ENCODE measurements around the genes PRM1, ENSG00000188897 and LITAF.

- PRO-cap: no peak
Measured at GRCh38 chr16:11131750-11132079, 124.3 kb downstream of the SOCS1 start.

DNA sequence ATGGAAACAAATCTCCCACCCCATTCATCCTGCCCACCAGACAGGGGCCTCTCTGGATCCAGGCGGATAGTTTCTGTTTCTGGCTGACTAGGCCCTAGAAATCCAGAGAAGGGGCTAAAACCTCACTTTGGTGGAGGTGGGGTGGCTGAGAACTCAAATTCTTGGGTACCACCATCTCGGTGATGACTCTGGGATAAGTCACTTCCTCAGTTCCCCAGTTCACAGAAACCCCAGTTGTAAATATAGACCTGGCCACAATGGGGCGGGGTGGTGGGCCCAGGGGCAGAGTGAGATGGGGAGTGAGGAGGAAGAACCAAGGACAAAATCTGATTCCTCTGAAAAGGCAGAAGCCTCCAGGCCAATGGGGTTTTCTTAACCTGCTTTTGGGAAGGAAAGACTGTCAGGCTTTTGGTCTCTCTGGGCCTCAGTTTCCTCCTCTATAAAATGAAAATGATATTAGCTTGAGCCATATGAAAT, 22.0 kb downstream of the SOCS1 start:
- PRO-cap: no peak

- PRO-cap: no peak
Measured at GRCh38 chr16:11281045-11281769, at the start of gene PRM1. Gene PRM1 (minus strand): TSS chr16:11281330.

DNA sequence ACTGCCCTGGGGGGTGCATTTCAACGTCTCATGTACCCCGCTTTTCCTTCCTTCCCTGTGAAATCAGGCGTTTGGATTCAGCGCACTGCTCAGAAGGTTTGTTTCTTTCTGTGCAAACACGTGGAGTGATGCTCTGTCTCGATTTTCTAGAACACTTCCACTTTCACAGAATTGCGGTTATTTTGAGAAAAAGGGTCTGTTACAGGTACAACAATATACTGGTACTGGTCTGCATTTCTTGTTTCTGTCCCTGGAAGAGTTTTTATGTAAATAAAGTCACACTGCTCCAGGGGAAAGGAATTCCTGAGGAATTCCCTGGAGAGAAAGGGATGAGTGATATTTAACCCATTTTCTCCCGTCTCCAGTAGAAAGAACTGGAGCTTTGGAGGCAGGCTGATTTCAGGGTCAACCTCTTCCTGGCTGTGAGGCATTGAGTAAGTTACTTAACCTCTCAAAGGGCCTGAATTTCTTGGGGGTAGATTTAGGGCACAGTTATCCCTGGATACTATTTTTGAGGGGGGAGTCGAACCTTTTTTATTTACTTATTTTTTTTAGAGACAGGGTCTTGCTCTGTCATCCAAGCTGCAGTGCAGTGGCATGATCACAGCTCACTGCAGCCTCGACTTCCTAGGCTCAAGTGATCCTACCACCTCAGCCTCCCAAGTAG, 16.1 kb upstream of the RMI2 start:
- PRO-cap: no peak

GRCh38 chr16:11350671-11351377, 5.6 kb downstream of the RMI2 start:
- PRO-cap: no peak

DNA sequence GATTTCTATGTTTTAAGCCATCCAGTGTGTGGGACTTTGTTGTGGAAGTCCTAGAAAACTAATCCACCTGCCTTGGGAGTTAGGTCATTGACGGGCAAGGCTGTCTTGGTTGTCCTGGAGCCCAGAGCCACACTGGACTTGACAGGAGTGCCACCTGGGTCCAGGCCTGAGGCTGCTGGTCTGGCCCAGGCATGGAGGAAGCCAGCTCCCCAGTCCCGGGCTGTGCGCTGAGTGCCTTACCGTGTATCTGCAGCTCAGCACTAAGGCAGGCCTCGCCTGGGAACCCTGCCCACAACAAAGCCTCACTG, 72.1 kb downstream of the RMI2 start:
- PRO-cap: no peak

DNA sequence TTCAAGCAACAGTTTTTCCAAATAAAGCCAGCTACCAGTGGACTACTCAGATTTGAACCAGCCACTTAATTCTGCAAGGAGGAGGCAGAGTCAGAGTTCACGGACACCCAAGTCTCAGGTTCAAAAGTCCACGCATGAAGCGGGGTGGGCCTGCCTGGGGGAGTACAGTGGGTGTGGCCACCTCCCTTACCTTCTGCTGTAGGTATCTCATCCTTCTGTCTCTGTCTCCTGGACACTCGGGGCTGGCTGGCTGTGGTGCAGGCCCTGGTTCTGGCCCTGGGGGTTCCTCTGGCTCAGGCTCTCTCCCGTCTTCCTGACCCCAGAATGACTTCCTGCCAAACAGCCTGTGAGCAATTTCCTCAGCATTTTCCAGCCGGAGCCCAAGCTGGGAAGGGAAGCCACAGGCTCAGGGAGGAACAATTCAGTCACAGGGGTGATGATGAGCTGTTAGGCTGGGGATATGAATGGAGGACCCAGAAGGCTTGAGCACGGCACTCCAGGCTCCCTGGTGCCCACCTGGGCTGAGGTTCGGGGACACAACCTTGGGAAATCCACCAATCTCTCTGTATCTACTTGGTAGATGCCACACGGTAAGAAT, 42.3 kb downstream of the ENSG00000188897 start:
- PRO-cap: no peak

GRCh38 chr16:11527065-11527264, at the start of gene ENSG00000188897:
Gene ENSG00000188897 (minus strand): TSS chr16:11527247.
- PRO-cap: no peak

DNA sequence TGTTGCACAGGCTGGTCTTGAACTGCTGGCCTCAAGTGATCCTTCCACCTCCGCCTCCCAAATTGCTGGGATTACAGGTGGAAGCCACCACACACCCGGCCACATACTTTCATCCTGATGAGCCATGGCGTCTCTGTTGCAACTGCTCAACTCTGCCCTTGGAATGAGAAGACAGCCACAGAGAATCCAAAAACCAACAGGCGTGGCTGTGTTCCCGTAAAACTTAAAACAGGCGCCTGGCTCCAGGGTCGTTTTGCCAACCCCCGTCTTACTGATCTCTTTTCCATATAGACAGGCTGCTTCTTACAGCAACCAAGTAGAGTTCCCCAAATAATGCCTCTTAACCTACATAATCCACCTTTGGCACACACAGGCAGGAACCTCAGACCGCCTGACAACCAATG, 23.7 kb upstream of the ENSG00000188897 start:
- PRO-cap: no peak

GRCh38 chr16:11571394-11571958, 15.2 kb downstream of the LITAF start:
- PRO-cap: no peak

- PRO-cap: bidirectional peak, plus-strand start at chr16:11587313, minus-strand start at chr16:11586919
Measured at GRCh38 chr16:11586706-11587778, at the start of gene LITAF. Gene LITAF (minus strand): TSS chr16:11586919.

DNA sequence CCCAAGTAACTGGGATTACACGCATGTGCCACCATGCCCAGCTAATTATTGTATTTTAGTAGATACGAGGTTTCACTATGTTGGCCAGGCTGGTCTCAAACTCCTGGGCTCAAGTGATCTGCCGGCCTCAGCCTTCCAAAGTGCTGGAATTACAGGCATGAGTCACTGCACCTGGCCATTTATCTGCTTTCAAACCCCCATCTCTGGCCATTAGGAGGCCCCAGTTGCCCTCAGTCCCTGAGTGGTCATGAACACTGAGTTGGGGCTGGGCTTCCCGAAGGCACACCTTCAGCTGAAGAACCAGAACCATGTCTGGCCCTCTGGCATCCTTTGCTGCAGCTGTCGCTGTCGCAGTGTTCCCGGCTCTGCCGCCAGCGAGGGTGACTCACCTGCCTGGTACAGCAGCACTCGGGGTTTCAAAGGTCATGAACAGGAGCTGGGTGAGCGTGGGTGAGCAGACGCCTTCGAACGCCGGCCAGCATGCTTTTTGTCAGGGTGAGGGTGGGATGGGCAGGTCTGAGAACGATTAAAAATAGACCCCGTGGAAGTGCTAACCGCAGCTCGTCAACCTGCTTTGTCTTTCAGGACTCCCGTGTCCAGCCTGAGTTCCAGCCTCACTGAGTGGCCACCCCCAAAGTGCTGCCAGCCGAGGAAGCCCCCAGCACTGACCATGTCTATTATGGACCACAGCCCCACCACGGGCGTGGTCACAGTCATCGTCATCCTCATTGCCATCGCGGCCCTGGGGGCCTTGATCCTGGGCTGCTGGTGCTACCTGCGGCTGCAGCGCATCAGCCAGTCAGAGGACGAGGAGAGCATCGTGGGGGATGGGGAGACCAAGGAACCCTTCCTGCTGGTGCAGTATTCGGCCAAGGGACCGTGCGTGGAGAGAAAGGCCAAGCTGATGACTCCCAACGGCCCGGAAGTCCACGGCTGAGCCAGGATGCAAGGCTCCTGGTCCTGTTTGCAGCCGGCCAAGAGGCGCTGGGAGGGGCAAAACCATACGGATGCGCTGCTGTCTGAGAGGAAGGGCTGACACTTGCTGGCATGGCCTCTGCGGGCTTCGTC, 7.5 kb downstream of the SNN start:
- PRO-cap: unidirectional peak, plus-strand start at position 326 of the sequence

DNA sequence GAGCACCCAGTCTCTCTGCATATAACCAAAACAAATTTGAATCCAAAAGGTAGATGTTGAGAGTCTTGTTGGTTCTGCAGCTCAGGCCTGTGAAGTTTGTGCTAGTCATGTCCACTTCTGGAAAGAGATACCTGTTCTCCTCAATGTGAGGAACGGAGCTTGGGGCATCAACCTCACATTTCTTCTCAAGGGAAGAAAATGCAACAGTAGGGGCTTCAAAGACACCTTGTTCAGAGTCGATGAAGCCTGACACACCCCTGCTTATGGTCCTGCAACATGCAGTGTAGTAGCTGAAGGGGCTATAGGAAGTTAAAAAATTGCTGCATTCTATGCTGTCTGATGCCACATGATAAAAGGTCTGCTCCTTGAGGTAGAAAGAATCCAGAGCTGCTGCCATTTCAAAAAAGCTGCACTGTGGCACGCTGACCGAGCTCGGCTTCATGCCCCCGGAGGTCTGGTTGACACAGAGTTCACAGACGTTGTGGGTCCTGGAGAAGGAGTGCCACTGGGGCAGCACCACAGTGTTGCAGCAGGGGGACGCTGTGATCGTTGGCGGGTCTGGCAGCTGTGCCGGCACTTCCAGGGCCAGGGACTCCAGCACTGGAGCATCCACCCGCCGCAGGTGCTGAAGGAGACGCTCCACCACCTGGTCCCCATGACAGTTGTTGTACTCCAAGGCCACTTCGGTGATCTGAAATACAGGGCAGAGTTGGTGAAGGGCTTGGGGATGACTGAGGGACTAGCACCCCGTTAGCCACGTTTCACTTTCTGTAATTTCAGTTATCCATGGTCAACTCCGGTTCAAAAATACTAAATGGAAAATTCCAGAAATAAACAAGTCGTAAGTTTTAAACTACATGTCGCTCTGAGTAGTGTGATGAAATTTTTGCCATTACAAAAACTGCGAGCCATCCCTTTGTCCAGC, 23.4 kb downstream of the SNN start:
- PRO-cap: no peak

DNA sequence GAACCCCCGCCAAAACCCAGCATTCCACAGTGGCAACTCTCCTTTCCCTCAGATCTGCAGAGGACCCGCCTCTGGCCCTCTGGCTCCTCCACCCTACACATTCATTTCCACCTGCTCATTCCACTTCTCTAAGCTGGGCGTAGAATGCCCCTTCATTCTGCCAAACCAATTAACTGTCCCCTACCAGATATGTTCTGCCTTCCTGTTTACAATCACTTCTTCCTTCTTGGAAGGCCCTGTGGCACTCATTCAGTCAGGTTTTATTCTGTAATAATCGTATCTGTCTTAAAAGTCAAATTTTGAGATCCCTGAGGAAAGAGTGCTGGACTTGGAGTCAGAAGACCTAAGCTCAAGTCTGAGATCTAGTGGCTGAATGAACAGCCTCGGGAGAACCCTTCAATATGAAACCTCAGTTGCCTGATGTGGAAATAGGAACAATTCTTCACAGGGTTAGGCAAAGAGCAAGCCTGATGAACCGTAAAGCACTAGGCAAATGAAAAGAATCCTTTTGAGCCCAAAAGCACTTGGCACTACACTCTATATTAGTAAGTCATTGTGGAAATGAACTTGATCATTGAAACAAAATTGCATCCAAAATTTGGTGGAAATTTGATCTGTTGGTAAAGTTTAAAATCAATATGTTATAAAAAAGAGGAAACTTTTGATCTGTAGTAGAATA, 20.3 kb downstream of the TXNDC11 start:
- PRO-cap: unidirectional peak, minus-strand start at position 103 of the sequence

- PRO-cap: no peak
Measured at GRCh38 chr16:11728194-11728788, 14.4 kb downstream of the TXNDC11 start.

GRCh38 chr16:11730902-11731306, 11.8 kb downstream of the TXNDC11 start:
- PRO-cap: no peak

DNA sequence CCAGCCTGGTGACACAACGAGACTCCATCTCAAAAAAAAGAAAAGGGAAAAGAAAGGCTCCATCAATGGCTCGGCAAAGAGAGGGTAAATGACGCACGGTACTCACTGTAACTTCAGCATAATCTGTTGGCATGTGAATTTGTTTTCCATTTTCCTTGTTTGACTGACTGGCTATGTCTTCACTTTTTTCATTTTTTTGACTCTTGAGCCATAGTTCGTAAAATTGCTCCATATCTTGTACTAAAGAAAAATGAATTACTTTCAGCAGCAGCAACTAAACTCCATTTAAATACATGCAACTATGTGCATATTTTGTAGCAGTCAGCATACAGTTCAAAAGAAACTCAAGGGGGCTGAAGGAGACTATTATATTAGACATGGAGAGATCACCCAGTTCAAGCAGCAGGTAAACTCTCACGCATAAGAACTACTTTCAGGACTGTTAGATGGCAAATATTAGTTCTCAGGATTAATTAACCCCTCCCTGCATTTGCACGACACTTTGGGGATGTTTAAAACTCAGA, 13.5 kb upstream of the TXNDC11 start:
- PRO-cap: no peak

GRCh38 chr16:11758198-11758895, 15.7 kb upstream of the TXNDC11 start:
- PRO-cap: no peak

DNA sequence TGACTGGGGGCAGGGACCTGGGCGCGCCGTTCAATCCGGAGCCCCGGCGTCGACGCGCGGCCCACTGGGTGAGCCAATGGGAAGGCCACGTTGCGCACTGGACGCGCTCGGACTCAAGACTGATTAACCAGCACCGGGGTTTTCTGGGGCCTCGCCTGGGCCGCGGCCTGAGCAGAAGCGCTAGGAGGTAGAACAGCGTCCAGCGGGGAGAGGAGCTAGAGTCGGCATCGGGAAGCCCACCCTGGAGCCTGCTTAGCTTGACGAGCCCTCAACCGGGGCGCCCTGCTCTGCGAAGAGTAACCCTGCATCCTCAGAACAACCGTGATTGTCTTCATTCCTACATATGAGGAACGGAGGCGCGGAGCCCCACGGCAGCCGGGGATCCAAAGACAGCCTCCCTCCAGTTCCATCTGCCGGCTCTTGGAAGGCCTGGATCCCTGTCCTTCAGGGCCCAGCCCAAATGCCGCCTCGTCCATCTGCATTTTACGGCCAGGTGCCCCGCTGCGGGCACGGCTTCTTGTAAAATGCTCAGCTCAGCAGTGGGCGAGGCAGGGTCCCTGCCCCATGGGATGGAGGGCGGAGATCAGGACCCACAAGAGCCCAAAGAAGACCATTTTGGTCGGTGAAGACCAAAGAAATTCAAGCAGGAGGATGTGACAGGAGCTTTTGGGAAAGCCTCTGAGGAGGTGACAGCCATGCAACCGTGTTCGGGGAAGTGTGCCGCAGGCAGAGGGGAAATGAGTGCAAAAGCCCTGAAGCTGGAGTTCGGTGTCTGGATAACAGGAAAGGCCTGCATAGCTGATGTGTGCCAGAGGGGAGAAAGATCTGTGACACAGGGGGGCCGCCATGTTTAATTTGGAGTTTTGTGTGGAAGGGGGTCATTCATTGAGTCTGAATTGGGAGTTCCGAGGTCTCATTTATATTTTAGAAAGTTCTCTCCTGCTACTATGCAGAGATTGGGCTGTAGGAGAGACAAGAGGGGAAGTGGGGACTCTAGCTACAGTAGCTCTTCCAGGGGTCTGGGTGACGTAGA, 632 bp upstream of the ZC3H7A start:
- PRO-cap: bidirectional peak, plus-strand start at position 174 of the sequence, minus-strand start outside the sequence; bidirectional peak, plus-strand start at position 703 of the sequence, minus-strand start at position 412 of the sequence

- PRO-cap: no peak
Measured at GRCh38 chr16:11909850-11910502, 5.8 kb downstream of the GSPT1 start.